Daoy (cell line): ENCODE results near the genes TMEM183A, MYOG and MYBPH.

GRCh38 chr1:202805400-202806144 is 2.6 kb downstream of the KDM5B start:
- RAMPAGE, long total RNA = no peak

- RAMPAGE, long total RNA = no peak
Measured at GRCh38 chr1:202806173-202806726, 2.0 kb downstream of the KDM5B start.

GRCh38 chr1:202811827-202812271 is 3.6 kb upstream of the KDM5B start:
- RAMPAGE, long total RNA = no peak

DNA sequence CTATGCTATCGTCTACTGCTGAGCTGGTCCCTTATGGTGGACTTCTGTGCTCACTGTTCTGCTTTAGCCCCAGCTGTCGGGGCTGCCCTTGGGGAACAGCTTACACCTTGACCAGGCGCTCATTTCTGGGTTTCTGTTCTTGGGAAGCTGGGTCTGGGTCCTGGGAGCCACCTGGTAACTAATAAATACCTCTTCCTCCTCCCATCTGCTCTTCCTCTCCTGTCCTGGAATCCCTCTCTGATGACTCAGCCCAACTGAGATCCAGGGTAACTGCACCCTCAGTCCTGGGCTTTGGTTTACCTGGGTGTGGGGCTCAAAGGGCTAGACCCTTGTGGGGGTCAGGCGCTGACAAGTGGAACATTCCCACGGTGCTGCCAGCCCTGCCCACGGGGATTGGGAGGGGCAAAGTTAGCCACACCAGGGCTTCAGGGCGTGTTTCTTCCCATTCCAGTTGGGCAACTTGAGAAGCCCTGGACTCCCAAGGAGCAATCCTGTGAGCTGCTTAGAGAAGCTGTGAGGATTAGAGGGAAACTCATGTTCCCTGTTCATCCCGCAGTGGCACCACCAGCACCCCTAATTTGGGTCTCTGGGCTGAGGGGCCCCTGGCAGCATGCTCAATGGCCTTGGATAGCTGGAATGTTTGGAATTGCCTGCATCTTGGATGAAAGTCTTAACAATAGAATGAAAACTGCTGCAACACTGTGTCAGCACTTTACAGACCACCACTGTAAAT is 4.2 kb upstream of the KDM5B start:
- RAMPAGE, long total RNA = no peak

DNA sequence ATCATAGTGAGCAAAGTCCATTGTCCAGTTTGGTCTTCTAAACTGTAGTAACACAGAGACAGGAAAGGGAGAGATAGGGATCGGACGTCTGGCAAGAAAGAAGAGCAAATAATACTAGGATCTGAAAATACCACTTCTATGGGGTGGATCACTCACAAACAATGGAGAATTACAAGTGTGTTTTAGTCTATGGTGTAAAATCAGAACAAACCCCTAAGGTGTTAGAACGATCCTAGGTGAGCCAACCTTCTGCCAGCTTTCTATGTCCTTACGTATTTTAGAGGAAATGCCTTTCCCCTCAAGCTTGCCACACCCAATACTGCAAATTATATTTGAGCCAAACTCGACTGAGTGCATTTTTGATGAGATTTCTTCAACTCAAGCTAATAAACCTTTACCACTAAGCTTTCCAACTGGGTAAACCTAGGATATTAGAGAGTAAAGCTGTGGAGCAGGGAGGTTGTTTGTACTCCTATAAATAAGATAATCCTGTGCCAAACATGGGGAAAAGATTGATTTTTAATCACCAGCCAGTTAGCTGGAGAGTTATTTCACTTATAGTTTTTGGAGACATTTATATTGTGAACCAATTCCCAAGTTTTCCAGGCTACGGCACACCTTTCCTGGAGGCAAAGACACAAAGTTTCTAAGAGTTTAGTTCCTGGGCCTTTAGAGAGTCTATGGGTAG is 3.7 kb downstream of the ADIPOR1 start:
- RAMPAGE, long total RNA = no peak

DNA sequence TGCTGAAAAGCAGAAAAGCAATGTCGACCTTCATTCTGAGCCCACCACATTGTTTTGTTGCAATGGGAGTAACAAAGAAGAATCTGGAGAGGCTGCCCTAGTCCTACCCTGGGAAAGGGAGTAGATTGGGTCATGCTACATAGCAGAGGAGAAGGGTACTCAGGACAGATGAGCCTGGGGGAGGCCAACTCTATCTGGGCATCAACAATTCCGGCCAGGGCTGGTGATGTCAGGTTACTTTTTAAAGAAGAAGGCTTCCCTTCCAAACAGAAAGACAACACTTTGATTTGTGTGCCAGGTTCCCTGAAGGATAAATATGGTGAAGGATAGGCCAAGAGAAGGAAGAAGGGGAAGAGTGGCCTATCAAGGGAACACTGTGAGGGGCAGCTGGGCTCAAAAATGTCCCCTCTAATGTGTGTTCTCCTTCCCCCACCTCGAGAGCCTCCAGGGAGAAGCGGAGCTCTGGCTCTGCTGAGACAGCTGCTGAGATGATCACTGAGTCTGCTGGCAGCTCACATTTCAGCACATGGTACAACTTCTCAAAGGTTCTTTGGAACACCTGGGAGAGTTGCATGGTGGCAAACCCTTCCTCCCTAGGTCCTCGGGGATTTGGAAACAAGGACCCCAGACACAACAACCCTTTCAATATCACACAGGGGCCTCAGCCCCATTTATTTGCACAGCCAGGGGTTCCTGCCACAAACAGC is 3.3 kb upstream of the ADIPOR1 start:
- RAMPAGE, long total RNA = no peak

DNA sequence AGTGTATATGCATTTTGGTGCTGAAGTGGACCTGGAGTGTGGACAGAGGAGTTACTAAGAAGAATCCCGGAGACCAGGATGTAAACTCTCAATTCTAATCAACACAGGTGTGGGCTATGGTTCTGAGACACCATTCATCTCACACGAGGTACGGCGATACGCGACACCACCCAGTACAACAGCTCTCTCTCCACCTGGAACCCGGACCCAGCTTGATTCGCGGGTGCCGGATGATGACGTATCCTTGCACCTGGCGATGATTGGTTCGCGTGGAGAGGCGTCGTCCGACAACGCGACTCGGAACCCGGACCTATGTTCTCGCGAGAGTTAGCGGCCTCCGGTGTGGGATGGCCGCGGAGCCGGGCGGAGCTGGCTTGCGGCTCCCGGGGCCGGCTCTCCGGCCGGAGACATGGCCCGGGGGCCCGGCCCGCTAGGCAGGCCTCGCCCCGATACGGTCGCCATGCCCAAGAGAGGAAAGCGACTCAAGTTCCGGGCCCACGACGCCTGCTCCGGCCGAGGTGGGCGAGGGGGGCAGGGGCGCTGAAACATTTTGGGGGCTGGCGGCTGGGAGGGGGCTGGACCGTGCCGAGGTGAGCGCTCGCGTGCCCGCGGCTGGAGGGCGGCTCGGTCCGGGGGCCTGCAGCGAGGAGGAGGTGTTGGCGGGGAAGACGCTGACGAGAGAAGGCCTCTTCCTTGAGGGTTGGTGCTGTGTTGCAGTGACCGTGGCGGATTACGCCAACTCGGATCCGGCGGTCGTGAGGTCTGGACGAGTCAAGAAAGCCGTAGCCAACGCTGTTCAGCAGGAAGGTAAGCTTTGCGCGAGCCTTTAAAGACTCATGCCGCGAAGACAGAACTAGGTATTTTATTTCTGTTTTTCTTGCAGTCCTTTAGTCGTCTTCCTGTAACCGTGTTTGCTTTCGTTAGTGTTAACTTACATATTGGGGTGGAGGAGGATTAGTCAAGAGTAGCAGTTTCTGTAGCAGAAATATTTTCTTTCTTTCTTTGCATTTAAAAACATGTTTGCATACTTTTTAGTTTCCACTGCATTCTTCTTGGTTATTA is at the start of gene TMEM183A:
TMEM183A (plus strand) TSS at position 318 of the 1,062 bp plus-strand sequence.
- RAMPAGE, long total RNA = no peak

DNA sequence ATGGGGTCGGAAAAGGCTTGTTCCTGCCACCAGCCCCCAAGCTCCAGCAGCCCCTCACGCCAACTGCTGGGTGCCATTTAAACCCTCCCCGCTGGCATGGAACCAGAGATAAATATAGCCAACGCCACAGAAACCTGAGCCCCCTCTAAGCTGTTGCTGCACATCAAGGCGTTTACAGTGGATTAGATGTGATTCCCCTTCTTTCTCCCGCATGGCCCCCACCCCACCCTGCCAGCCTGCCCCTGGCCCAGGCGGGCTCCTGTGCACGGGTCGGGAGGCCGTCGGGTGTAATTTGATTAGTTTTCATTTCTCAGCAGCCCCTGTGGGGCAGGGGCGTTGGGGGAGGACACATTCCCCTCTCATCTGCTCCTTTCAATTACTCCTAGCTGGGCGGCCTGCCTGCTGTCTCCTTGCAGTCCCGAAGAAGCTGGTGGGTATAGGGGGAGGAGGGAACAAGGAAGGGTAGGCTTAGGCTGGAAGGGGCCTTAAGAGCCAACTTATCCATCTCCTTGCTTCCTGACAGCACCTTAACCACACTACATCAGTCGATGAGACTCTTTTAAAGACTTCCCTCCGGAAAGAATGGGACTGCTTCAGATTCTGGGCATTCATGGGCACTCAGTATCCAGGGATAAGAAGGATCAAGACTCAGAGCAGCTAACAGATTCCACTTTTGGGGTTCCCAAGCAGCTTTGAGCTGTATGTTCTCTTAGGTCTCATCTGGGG is at the start of gene MYOG:
MYOG (minus strand) TSS at position 53 of the 726 bp plus-strand sequence.
- RAMPAGE, long total RNA = no peak

GRCh38 chr1:203117600-203118254 is 9.8 kb upstream of the ADORA1 start:
- RAMPAGE, long total RNA = no peak

- RAMPAGE, long total RNA = no peak
Measured at GRCh38 chr1:203175638-203175927, at the start of gene MYBPH. Gene MYBPH (minus strand): TSS chr1:203175826.

GRCh38 chr1:203184723-203185586 is 1.5 kb downstream of the CHI3L1 start:
- RAMPAGE, long total RNA = no peak

GRCh38 chr1:203270780-203271328 is 34.5 kb upstream of the BTG2 start:
- RAMPAGE, long total RNA = no peak

- RAMPAGE, long total RNA = no peak
Measured at GRCh38 chr1:203300758-203301360, 4.5 kb upstream of the BTG2 start.

DNA sequence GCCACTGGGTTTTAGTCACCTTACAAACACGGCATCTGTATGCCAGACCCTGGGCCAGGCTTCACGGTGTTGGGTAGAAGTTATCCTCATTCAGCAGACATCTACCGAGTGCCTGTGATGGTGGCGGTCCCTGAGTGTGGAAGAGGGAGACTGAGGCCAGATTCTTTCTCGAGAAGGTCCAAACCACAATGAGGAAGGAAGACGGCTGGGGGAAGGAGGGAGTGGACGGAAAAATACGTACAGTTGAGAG is 893 bp upstream of the BTG2 start:
- RAMPAGE, long total RNA = no peak

DNA sequence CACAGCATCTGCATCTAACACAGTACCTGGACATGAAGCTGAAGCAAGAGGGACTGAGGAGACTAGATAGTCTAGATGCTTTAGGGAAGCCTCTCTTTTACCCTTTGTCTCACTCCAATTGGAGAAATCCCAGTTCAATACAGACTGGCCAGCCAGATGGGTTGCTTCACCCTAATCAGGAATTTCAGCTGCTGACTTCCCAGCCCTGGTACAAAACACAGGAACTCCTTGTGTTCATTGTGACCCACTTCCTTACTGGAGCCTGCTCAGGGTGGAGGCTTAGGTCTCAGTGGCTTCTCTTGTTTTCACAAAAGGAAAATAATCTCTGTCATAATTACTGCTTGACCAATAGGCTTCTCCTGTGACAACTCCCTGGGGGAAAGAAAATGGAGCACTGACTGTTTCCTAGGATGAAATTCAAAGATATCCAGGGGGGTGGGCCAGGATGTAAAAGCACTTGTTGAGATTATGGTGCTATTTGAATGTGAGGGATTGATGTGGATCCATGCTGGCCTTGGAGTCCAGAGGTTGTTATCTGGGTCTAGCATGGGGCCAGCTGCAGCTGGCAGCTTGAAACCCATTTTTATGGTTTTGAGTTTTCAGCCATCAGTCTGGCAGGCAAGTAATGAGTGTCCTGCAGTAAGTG is 17.5 kb downstream of the BTG2 start:
- RAMPAGE, long total RNA = no peak

- RAMPAGE, long total RNA = no peak
Measured at GRCh38 chr1:203360960-203361758, 10.2 kb upstream of the FMOD start.

DNA sequence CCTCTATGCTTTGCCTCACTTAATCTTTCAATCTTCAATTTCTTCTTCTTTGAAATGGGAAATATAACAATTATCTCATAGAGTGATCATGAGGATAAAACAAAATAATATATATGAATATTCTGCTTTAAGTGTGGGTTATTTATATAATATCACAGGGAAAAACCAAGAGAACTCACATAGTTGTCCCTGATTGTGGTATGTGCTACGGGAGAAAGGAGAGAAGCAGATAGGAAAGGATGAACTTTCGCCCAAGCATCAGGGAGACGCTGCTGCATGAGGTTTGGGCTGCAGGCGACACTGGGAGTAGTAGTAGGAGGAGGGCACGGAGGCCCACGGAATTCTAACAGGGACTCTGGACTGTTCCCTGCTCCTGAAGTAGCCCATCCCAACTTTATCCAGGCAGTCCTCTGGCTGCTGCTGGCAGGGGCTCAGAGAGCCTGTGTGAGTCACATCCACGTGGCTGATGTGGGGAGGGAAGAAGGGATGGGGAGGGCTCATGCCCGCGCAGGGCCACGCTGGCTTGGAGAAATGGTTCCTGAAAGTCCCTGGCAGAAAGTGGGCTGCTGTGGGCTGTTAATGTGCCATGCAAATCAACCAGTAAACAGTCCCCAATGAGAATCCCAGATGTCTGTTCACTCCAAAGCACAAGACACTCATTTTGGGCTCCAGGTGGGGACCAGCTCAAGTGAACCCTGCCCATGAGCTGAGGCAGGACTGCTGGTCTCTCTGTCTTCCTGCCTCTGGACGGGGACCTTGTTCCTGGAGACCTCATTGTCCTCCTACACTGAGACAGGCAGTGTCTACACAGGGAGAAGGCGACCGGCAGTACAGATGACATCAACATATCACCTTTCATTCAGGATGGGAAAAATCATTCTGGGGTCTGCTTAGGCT is 57.5 kb upstream of the FMOD start:
- RAMPAGE, long total RNA = no peak

GRCh38 chr1:203465801-203466317 is 9.7 kb upstream of the PRELP start:
- RAMPAGE, long total RNA = no peak

DNA sequence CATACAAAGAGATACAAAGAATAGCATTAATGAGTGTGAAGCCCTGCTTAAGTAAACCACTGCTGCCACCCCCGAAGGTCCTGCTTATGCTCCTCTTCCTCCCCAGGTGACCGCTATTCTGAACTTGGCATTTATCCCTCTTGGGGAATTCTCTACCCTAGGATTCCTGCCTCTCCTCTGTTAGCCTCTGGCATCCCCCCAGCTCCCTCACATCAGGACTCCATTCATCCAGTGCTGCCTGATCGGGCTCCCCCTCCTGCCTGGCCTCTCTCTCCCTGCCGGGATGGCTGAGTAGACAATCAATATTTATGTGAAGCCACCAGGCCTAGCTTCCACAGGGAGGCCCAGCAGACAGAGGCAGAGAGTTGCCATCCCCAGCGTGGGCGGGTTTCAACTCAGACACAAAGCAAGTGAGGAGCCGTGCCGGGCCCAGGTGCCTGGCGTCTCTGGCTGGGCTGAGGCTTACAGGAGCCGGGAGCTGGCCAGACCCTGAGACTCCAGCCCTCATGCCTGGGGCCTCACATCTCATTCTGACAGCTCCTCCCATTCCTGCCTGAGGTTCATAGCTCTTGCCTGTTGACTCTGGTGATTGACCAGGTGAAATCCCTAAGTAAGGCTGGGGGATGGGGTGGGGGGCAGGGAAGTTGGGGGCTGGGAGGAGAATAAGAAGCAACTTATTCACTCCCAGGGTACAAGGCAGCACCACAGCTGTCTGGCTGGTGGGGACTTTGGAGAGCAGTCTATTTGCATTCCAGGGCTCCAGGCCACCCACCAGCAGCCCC is 34.5 kb upstream of the ATP2B4 start:
- RAMPAGE, long total RNA = no peak

DNA sequence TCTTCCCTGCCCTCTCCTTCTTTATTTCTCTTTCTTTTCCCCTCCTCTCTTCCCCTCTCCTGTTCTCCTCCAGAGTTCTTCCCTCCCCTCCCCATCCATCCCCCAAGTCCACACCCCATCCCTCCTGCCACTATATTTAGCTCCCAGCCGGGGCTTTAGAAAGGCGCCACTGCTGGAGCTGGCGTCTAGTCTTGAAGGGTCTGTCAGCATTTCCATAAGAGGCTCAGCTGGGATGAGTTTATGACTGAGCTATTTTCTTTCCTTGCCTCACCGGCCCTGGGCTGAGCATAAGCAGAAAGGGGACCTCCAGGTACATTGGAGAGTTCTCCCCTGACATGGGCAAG is 25.6 kb upstream of the ATP2B4 start:
- RAMPAGE, long total RNA = no peak